ENCODE results near the genes NEK7 and PTPRC.

GRCh38 chr1:197391407-197391918 lies 123.4 kb downstream of the CRB1 start:
- PRO-cap: no peak

- PRO-cap: no peak
These were observed 85.1 kb downstream of the DENND1B start for GRCh38 chr1:197690050-197690726.

DNA sequence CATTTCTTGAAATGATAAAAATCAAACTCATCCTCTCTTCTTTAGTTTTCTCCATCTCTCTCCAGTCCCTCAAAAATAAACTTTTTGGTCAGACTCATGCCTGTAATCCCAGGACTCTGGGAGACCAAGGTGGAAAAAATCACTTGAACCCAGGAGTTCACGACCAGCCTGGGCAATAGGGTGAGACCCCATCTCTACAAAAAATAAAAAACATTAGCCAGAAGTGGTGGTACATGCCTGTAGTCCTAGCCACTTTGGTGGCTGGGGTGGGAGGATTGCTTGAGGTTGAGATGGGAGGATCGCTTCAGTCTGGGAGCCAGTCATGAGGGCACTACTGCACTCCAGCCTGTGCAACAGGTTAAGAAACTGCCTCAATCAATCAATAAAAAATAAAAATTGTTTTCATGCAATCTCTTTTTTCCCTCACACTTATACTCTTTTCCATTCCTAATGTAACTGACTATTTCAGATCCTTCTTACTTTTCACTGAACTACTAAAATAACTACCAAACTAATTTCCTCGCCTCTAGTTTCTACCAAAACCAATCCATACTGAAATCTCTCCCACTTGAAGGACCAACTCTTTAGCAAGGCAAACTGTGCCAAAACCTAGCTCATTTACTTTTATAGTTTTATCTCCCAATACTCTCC lies 71.3 kb downstream of the DENND1B start:
- PRO-cap: no peak

DNA sequence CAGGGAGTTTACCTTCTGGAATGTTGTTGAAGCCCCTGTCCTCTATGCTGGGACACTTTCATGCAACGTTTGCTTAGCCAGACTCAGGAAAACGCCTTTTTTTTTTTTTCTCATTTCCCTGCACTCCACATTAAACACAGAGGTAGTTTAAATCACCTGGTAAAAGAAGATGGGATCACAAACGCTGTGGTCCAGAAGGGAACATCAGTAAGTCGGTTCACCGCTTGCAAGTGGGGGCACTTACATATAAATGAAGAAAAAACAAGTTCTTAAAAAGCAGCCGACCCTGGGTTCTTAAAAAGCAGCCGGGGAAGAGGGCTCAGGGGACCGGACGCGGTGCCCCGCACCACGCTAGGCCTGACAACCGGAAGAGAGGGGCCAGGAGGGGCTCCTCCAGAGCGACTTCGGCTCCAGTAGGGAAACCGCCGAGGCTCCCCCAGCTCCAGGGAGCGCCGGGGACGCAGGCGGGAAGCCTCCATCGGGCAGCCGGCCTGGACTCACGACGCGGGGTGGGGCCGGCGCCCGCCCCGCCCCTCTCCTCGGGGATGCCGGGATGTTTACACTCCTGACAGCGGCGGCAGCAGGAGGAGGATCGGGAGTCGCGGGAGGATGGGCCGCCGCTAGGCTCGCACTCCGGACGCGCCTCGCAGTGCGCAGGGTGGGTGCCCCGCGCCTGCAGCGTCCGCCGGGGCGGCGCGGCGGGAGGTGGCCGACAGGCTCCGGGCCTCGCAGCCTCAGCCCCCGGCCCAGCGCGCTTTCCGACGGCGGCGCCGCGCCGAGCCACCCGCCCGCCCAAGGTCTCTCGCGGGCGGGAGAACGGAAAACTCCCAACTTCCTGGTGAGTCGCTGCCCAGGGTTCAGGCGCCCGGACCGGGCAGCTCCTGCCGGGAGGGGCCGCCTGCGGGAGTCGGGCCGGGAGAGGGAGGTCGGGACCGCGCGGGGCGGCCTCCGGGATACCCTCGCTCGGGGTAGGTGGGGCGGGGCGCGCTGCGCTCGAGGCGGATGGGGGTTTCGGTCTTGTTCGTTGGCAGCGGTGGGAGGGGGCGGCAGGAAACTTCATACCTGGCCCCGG lies at the start of gene NEK7:
TSS of gene NEK7 (plus strand) at position 560 of the 1,072 bp plus-strand sequence.
- PRO-cap: bidirectional peak, plus-strand start at position 445 of the sequence, minus-strand start at position 355 of the sequence; bidirectional peak, plus-strand start at position 631 of the sequence, minus-strand start at position 501 of the sequence

GRCh38 chr1:198174047-198174847 lies 17.4 kb downstream of the NEK7 start:
- PRO-cap: no peak

GRCh38 chr1:198211270-198212003 lies 54.6 kb downstream of the NEK7 start:
- PRO-cap: no peak

DNA sequence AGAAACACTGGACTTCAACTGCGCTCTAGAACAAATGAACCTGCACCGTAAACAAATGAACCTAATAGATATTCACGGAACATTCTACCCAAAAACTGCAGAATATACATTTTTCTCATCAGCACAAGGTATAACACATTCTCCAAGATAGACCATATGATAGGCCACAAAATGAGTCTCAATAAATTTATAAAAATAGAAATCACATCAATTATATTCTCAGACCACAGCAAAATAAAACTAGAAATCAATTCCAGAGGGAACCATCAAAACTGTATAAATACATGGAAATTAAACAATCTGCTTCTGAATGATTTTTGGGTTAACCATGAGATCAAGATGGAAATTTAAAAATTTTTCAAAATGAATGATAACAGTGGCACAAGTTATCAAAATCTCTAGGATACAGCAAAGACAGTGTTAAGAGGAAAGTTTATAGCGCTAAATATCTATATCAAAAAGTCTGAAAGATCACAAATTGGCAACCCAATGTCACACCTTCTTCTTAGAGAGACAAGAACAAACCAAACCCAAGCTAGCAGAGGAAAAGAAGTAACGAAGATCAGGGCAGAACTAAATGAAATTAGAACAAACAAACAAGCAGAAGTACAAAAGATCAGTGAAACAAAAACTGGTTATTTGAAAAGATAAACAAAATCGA lies 59.3 kb downstream of the NEK7 start:
- PRO-cap: no peak

DNA sequence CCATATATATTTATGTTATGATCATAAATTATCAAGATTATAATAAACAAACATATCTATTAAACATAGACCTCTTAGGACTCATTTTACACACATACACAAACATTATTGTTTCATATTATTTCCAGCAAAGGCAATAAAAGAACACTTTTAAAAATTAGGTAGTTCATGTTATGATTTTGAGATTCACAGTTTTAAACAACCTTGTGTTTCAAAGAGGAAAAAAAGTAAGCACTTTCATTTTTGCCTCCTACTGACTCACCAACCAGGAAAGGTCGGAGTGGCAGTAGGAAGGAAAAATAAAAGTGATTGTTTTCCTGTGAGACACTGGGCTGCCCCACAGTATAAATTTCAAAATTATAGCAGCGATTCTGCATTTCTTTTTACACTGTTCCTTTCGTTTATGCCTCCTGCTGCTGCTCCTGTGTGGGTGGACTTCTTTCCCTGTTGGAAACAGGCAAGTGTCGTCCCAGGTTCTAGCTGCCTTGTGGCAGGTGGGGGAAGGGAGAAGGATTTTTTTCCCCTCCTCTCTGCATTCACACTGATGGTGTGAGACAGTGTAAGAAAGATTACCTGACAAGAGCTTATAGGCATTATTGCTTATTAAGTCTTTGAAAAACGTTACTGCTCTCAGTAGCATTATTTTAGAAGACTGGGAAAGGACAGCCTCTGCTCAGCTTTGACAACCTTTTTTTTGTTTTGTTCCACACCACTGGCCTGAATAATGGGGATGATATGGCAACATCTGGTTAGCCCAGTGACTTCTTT lies 77.7 kb downstream of the NEK7 start:
- PRO-cap: no peak

GRCh38 chr1:198253543-198254270 lies 96.9 kb downstream of the NEK7 start:
- PRO-cap: no peak

DNA sequence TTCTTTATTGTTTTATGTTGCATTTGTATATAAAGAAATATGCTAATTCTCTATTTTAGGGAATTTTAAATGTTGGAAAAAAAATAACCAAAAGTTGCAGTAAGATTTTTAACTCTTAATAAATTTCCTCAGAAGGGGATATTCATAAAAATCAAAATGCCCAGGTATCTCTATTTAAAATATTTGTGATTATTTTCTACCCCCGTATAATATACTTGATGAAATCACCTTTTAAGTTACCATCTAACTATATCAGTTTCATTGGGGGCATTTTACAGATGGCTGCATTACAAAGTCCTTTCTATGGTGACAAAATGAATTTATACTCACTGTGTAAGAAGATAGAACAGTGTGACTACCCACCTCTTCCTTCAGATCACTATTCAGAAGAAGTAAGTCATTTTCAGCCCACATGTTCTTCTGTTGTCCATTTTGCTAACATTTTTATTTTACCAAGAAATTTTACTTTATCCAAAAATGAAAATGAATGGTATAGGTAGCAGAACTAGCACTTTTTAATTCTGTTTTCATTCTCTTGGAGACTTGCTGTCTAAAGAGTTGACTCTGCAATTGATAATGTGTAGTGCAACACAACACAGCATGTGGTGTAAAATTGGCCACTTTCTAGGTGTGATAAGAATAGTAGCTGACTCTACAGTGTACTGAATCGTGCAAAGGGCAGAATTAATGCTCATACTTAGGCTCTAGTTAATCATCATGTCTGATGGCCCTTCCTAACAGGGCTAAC lies 140.2 kb downstream of the NEK7 start:
- PRO-cap: no peak

- PRO-cap: no peak
These were observed 17.3 kb downstream of the ATP6V1G3 start for GRCh38 chr1:198523093-198523686.

DNA sequence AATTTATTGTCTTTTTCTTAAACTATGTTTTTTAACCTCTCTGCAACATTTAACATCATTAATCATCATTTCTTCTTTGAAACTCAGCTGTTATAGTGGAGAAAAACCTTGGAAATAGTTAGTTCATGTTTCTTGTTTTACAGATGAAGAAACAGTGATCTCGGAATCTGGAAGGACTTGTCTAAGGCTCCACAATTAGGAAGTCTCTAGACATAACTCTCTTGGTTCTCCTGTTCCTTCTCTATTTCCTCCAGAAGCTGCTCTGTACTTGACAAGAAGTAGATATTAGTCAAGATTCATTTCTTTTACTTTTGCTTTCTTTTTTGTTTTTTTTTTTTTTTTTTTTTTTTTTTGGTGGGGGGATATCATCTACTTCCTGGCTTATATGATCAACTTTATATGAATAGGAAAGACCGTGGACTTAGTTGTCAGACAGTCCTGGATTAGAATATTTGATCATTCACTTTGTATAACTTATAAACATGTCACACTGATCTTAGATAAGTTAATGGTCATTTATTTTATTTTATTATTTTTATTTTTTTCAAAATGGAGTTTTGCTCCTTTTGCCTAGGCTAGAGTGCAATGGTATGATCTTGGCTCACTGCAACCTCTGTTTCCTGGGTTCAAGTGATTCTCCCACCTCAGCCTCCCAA lies 25.9 kb upstream of the PTPRC start:
- PRO-cap: no peak

GRCh38 chr1:198638739-198639346 lies at the start of gene PTPRC:
Gene PTPRC (plus strand): TSS chr1:198639040.
- PRO-cap: no peak

GRCh38 chr1:198648219-198648482 lies 9.3 kb downstream of the PTPRC start:
- PRO-cap: no peak

- PRO-cap: no peak
These were observed 25.4 kb downstream of the PTPRC start for GRCh38 chr1:198663863-198664969.

DNA sequence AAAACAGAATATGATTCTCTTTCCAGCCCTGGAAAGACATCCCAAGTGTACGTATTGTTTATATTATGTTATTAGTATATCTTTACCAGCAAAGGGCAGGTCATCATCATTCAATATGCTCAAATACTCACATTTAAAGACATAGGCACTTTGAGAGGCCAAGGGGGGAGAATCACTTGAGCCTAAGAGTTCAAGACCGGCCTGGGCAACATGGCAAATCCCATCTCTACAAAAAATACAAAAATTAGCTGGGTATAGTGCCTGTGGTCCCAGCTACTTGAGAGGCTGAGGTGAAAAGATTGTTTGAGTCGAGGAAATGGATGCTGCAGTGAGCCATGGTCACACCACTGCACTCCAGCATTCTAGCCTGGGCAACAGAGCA lies 27.0 kb downstream of the PTPRC start:
- PRO-cap: no peak

DNA sequence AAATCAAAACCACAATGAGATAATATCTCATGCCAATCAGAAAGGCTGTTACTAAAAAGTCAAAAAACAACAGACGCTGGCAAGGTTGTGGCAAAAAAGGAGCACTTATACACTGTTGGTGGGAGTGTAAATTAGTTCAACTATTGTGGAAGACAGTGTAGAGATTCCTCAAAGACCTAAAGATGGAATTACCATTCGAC lies 123.1 kb downstream of the PTPRC start:
- PRO-cap: no peak

GRCh38 chr1:199865549-199866488 lies 161.7 kb upstream of the NR5A2 start:
- PRO-cap: no peak

DNA sequence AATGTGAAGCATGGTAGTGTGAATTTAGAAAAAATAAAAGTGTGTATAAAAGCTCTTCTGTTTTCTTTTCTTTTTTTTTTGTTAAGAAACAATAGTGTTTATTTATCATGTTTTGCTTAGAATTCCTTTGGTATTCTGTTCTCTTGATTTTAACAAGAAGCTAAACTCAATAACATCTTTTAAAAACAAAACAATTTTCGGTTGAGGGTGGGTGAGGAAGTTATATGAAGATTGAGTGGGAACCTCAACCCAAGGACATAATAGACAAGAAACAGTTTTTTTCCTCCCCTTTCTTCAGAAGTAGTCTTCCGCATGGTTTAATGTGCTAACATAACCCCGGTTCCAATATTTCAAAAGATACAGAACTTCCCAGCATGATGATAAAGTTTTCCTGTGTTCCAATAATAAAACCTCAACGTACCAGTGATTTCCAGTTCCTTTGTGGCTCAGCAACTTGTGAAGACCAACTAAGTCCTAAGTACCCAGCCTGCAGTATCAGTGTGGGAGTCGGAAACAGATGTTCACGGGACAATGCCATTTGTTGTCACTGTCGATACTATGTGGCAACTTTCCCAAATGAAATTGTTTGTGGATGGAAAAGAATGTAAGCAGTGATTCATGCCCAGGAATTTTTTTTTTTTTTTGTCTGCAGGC lies 48.4 kb downstream of the NR5A2 start:
- PRO-cap: no peak

DNA sequence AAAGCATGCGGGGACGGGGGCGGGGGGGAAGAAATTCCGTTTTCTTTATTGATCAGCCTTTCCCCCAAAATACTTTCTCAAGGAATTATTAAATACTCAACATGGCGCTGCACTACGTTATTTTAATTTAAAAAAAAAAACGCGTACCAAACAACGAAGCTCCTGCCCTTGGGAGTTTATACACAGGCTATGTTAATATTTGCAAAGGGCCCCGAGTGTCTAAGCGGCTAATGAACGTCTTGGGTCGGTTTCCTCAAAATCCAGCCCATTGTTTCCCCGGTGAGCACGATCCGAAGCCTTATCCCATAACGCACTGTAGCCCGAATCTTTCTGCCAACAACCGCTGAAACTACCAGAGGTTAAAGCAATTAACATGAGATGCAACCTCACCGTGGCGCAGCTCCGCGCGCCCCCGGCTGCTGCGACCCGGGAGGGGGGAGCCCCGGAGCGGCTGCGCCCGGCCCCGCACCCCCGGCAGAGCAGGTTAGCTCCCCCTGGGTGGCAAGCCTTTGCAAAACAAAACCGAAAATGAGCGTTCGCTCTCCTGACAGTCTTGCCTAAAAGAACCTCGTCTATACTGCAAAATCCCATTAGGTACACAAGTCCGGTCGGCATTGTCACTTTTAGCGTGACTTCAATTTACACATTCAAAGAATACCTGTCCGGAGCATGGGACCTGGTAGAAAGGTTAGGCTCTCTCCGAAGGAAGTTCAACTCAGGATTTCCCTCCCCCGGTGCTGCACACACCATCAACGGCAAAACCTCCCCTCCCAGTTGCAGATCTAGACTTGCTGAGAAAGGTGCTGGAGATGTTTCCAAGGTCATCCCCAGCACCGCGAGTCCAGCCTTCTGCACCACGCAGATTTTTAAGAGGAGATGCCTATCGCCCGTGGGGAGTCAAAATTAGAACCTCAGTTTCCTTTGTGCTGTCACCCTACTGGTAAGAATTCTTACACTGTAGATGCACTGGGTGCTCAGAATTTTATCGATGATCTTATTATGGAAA lies 107.6 kb downstream of the ZNF281 start:
- PRO-cap: no peak